Mesenchymal stem cell of Wharton's jelly (primary cell): ENCODE measurements around the gene DDX27.

DNA sequence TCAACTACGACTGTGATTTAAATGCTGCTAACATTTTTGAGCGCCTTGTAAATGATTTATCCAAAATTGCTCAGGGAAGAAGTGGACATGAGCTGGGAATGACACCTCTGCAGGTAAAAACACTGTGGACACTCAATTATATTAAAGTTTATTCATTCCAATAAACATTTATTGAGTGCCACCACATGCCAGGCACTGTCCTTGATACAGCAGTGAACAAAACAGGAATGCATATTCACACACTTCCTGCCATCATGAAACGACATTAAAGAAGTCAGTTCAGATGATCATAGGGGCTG lies 51.6 kb downstream of the ARFGEF2 start:
- CAGE, long polyA plus RNA: no peak

DNA sequence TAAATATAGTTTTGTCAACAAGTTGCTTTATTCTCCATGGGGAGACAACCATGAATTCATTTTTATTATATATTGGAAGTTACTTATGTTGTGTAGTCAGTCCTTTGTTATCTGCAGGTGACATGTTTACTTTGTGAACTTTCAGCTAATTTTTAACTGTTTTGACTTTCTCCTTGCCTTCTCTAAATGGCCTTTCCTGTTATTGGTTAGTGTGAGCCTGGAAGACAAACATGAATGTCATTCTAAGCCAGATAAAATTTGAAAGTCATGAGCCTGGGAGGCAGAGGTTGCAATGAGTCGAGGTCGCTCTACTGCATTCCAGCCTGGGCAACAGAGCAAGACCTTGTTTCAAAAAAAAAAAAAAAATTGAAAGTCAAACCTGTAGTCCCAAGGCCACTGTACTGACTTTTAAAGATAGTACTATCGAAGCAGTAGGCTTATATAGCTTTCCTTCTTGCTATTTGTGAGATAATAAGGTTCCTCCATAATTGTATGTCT lies 37.0 kb upstream of the CSE1L start:
- CAGE, long polyA plus RNA: no peak

DNA sequence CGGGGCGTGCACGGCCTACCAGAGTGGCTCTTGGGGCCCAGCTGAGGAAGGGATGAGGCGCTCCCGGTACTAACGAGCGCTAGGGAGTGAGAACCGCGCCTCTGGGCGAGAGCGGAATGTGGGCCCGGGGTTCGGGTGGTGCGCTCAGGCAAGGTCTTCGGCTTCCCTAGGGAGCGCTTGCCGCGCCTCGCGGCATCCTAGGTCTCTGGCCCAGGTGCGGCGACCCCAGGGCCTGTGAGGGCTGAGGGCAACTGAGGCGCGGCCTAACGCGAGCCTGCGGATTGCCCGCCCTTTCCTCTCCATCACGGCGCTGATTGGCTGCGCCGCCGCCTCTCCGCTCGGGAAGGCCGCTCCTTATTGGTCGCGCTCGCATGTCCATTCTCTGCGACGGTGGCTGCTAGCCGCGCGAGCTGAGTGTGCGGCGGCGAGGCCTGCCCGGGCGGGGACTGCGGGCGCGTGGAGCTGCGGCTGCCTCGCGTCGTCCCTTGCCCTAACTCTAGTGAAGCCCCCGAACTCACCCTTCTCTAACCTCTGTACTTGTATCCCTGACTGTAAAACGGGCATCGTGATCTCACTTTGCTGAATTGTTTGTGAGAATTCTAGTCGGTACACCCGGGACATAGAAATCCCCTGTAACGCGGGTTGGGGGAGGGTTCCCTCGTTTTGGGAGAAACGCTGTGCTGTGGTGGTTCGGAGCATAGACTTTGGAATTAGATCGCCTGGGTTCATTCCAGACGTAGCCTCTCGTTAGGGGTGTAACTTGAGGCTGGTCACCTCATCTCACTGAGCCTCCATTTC lies 519 bp downstream of the CSE1L start:
- CAGE, long polyA plus RNA: no peak

DNA sequence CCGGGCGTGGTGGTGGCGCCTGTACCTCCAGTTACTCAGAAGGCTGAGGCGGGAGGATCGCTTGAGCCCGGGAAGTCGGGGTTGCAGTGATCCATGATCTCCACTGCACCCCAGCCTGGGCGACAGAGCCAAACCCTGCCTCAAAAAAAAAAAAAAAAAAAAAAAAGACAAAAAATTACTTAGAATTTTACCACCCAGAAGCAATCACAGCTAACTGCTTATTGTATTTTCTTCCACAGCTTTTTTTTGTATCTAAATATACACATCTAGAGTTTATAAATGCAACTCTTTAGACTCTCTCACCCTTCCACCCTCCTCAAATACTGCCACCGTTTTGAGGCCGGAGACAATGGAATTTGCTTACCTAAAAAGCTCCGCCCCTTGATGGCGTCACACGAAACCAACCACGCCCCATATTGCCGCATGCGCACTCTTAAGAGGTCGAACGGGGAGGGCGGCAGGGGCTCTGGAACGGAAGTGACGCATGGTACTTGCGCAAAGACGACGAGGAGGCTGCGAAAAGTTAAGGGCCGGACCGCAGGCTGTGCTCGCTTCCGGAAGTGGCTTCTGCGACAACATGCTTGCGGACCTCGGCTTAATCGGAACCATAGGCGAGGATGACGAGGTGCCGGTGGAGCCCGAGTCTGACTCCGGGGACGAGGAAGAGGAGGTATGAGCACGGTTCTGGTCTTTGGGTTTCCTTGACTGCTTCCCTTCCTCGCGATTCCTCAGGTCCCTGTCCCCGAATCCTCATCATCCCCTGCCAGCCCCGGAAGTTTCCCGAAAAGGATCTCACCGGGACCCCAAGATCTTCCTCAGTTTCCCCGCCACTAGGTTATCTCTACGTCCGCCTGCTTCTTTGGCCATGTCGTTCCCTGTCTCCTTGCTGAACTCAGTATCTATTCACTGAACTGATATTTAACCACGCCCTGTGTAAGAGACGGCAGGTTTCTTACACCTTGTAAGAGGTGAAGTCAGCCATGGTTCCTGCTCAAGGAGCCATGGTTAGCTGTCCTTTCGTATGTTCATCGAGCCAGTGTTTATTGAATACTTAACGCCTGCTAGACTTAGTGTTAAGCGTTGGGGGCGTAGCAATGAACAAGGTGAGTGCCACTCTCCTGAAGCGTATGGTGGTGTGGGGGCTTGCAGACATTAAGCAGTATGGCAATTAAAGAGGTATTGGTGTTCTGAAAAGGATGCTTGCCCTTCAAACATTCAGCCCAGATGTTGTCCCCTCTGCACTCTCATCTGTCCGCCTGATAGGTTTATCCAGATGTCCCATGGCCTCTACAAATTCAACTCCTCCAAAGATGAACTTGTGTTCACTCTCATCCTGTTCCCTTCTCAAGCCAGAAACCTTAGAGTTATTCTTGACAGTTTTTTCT lies at the start of gene DDX27:
TSS of gene DDX27 (plus strand) at position 545 of the 1,385 bp plus-strand sequence.
- CAGE, long polyA plus RNA: no peak

DNA sequence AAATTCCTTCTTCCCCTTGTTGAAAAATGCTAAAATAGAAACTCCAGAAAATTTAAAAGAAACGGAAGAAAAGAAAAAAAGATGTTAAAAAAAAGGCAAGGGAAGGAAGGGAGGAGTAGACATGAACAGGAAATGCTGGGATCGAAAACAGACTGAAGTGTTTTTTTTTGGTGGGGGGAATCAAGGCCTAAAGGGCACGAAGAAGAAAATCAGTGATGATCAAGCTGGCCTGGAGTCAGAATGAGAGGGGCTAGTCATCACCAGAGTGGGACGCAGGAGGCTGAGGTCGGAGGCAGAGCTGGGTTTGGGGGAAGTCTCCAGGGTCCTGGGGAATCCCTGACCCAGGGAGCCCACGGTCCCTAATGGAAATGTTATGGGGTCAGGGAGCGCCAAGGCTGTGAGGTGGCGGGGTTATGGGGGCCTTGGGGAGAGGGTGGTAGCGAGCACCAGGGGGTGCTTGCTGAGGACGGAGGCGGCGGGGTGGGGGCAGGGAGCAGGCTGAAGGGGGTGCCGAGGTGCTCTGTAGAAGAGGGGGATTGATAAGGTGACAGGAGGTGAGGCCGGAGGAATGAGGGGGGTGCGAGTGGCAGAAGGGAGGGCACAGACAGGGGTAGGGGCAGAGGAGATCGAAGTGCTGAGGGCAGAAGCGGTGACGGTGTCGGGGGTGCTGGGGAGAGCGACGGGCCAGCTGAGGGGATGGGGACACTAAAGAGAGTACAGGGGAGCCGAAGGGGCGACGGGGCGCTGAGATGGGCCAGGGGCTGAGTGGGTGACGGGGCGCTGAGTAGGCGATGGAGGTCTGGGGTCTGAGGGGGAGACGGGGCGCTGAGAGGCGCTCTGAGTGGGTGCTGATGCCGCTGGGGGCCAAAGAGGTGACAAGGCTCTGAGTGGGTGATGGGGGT lies 671 bp downstream of the ZNFX1 start:
- CAGE, long polyA plus RNA: no peak

DNA sequence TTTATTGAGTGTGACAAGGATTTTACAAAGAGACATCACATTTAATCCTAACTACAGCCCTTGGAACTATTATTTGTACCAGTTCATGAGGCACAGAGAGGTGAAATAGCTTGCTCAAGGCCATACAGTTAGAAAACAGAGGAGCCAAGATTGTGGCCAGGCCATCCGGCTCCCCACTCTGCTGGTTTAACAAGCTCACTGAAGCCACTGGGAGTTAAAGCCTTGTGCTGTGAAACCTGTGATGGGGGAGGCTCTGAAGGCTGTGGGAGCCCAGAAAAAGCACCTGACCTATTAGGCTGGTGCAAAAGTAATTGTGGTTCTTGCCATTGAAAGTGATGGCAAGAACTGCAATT lies 74.9 kb upstream of the ZNFX1 start:
- CAGE, long polyA plus RNA: no peak

DNA sequence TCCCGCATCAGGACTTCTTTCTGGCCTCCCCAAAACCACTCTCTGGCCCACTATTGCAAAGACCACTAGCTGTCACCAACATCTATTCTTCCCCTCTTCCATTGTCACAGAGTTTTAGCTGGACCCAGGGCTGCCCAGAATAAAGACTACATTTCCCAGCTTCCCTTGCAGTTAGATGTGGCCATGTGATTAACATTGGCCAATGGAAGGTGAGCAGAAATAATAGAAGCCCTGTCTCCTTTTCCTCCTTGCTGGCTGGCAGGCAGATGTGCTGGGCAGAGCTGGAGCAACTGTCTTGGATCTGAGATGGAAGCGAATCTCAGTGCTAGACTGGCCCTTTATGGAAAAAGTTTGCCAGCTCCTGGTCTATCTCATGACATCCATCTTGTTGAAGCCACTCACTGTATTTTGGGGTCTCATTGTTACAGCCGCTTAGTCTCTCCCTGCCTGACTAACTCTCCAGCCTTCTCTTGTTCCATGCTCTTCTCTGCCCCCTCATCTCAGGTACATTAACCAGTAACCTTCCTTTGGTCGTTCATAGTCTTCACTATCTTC lies 96.9 kb downstream of the KCNB1 start:
- CAGE, long polyA plus RNA: no peak

DNA sequence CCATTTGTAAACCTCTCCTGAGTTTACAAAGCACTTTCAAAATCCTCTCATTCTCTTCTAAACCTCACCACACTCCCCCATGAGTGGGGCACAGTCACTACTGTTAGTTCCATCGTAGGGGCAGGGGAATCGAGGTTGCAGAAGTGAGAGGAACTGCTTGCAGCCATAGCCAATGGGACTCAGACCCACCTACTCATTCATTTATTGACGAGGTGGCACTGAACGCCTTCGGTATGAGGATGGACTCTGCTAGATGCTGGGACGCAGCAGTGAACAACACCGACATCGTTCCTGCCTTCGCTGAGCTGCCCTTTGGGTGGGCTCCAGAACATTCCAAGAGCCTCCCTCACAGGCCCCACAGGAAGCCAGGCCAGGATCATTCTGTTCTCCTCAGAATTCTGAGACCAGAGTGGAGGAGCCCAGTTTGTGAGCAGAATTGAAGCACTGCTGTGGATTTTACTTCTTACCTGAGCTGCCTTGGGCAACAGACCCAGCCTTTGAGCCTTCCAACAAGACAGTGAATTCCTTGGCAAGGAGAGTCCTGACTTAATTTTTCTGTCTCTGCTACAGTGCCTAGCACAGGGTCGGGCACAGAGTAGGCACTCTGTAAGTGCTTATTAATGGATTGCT lies 82.1 kb downstream of the KCNB1 start:
- CAGE, long polyA plus RNA: no peak

GRCh38 chr20:49483939-49484745 lies 1.7 kb upstream of the KCNB1 start:
- CAGE, long polyA plus RNA: no peak

DNA sequence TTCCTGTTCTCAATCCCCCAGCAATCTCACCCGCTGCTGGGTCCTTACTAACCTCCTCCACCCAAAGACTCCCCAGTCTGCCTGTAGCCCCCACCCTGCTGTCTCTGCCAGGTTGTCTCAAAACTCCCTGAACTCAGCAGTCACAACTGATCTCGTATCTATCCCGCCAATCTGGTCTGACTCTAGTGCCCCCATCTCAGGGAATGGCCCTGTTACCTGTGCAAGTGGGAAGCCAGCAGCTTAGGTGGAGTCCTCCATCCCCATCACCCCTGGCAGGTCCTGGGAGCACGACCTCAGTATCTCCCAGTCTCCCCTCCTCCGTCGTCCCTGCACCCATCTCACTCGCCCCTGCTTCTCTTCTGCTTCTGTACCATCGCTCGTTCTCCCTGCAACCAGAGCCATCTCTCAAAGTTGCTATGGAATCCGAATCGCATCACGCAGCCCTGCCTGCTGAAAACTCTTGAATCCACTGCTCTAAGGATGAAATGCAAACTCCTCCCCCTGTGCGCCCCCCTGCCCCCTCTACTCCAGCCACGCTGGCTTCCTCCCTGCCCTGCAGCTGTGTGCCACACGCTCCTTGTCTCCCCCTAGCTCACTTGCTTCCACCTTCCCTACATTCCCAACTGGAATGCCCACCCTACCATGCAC lies 63.9 kb upstream of the PTGIS start:
- CAGE, long polyA plus RNA: no peak

GRCh38 chr20:49660672-49661109 lies 53.0 kb downstream of the B4GALT5 start:
- CAGE, long polyA plus RNA: no peak

DNA sequence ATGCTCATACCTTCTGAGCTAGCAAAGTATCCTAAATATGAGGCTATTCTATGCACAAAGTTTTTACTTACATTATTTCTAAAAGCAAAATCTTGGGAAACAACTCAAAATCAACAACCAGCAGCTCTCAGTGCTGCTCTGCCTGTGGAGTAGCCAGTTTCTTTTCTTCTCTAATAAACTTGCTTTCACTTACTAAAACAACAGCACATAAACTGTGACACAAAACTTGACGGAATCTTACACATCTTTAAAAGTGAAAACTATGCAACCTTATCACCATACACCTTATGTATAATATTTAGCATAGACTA lies 43.8 kb downstream of the B4GALT5 start:
- CAGE, long polyA plus RNA: no peak

DNA sequence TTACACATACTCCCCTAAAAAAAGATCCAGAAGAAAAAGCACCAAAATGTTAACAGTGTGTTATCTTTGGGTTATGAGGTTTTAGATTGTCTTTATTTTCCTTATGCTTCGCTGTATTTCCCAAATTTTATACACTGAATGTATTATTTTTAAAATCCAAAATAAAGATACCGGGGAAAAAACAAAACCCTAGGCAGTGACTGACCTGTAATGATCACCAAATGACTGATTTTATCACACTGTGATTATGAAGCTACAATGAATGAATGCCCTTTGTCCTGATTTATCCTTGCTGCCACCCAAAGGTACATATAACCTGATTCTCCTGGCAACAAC lies 22.0 kb downstream of the B4GALT5 start:
- CAGE, long polyA plus RNA: no peak

- CAGE, long polyA plus RNA: no peak
These were observed 7.0 kb downstream of the B4GALT5 start for GRCh38 chr20:49706457-49707322.

- CAGE, long polyA plus RNA: no peak
These were observed 36.9 kb upstream of the B4GALT5 start for GRCh38 chr20:49750563-49751045.

- CAGE, long polyA plus RNA: no peak
These were observed 1.8 kb upstream of the SLC9A8 start for GRCh38 chr20:49810880-49811235.

GRCh38 chr20:49811756-49812448 lies 726 bp upstream of the SLC9A8 start:
- CAGE, long polyA plus RNA: no peak

DNA sequence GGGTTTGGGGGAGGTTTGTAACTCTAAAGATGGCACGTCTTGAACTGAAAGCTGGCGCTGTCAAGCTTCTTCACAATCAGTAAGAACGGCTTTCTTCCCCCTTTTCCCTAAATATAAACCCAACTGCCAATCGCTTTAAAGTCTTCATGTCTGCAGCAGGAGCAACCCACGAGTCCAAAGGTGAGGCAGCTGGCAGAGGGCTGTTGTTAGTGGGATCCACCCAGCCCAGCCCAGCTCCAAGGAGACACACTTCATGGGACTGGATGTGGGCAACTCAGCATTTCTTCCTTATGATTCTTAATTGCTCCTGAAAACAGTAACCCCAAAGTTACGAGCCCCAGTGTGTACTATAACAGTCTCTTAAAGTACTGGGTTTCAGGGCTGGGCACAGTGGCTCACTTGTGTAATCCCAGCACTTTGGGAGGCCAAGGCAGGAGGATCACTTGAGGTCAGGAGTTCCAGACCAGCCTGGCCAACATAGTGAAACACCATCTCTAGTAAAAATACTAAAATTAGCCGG lies 8.2 kb upstream of the SPATA2 start:
- CAGE, long polyA plus RNA: no peak

DNA sequence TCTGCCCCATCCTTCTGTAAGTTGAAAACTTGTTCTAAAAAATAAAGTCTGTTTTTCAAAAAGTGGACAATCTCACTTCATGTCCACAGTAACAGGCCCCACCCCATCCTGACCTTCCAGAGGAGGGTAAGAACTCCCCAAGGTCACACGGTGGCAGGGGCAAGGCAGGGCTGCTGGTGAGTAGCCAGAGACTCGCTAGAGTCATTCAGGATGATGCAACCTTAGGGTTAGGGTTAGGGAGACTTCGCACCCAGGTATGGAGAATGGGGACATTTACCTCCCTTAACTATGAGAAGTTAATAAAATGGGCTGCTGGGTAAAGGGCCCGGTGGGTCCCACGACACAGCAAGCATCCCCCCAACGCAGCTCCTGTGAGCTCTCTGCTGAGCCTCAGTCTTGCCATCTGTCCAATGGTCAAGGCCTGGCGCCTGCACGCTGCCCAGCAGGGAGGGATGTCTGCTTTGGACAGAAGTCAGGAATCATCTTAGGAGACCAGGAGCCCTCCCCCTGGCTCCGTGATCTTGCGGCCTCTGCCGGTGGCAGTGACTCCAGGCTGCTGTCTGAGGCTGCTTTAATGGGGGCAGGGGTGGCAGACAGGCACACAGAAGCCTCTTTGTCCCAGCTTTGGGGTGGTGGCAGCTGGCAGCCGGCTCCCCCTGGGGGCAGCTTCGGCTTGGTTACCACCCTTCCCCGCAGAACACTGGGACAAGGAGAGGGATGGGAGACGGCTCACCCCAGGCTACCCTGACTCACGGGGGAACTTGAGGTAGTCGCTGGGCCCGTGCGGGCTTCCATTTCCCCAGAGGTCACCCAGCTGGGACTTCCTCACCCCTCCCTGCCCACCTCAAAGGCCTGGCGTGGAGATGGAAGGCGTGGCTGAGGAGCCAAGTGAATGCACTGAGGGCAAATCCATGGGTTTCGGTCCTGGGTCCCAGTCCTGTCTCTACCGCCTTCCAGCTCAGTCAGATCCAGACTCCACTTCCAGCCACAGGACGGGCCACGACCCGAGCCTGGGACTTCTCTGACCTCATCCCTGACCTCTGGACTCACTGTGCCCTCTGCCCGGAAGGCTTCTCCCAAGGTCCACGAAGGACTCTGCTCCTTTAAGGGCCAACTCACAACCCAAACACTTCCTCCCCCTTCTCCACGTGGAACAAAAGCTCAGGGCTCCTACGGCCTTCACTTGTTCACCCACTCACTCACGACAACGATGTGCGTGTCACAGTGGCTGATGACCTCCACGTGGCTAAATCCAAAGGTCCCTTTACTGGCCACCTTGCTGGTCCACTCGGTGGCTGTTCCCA lies 14.9 kb downstream of the PEDS1 start:
- CAGE, long polyA plus RNA: no peak

DNA sequence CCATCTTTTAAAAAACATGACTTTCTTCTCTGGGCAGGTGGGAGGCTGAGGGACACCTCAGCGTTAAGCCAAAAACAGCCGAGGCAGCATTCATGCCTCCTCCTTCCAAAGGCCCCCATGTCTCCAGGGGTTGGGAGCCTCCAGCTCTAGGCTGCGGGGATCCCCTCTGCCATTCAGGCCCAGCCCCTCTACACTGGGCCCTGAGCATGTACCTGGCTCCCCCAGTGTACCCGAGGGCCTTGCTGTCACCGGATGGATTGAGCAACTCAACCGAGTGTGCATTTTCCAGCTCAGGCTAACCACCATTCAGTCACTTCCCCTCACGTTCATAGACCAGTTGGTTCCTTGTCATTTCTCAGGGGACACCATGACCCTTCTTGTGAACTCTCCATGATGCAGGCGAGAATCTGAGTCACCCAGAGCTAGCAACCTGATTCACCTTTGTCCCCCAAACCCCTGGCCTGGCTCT lies 158.6 kb downstream of the CEBPB start:
- CAGE, long polyA plus RNA: no peak